Mesenchymal stem cell of adipose (primary cell): ENCODE measurements around a stretch of chr5.

DNA sequence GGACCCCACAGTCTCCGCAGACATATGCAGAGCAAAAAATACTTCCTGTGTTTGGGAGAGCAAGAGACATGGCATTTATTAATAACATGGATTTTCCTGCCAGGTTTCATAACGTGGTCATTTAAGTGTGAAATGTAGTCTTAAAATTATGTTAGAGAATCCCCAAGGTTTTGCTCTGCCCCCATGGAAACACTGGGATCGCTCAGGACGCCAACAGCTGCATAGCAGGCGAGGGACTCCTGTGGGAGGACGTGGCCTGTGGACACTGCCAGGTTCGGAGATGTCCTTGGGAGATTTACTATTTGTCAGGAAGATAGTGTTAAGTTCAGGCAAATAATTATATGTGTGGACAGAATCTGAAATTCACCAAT, 929 bp downstream of the BTNL9 start:
- CAGE, long polyA plus RNA = no peak

DNA sequence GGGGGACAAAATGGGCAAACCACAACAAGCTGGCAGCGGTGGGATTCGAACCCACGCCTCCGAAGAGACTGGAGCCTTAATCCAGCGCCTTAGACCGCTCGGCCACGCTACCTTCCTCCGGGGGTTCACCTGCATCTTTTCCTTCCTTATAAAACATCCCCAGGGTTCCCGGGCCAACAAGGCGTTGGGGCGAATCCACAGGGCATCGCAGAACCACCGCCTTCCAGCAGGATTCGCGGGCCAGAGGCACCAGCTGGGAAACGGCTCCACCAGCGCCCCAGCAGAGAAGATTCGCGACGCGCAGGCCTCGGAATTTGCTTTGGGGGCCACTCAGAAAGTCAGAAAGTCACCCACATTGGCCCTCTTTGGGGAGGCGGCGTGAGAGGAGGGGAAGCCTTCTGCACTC, 26.6 kb downstream of the OR2V2 start:
- CAGE, long polyA plus RNA = no peak

DNA sequence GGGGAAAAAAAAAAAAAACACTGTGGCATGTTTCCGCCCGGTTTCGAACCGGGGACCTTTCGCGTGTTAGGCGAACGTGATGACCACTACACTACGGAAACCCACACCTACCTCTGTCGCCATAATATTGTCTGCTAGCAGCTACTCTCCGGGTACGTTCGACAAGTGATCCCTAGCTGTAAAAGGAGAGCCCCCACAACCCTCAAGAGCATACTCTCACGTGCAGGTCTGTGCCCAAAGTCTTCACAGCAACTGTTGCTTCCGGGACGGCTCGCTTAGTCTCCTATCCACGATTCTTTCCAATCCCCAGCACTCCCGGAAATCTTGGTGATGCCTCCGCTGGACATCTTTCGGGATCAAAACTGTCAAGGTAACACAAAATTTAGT, 16.6 kb downstream of the TRIM7 start:
- CAGE, long polyA plus RNA = no peak

DNA sequence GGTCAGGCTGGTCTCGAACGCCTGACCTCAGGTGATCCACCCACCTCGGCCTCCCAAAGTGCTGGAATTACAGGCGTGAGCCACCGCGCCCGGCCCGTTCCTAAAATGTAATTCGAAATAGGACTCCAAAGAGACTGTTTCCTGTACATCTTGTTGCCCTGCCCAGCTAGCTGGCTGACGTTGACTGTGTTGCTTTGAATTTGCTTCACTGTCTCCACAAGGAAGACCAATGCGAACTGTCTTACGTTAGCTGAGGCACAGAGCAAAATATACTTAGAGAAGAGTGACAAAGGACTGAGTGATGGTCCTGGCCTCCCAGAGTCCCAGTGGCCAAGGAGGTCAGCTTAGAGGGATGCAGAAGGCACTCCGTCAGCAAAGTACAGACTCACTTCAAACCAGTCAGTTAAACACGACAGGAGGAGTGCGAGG, 6.9 kb upstream of the TRIM41 start:
- CAGE, long polyA plus RNA = no peak

GRCh38 chr5:181223417-181224414, 635 bp downstream of the TRIM41 start:
- CAGE, long polyA plus RNA = no peak

DNA sequence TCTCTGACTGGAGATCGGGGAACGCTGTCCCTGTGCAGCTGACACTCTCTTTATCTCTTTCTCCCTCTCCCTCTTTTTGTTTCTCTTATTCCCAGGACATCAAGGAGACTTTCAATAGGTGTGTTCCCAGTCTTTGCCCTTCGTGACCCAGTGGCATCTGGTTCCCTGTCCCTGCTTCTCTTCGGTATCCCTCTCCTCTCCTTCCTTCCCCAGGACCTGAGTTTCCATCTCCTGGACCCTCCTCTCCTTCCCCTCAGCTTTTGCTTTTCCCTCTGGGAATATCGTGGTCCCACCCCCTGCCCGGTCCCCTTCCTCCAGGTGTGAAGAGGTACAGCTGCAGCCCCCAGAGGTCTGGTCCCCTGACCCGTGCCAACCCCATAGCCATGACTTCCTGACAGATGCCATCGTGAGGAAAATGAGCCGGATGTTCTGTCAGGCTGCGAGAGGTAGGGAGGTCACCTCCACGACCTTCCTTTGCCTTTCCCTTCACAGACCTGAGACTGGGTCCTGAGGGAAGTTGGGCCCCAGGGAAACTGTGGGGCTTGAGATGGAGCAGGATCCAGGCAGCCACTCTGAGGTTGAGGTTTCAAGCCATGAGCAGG, 10.3 kb downstream of the RACK1 start:
- CAGE, long polyA plus RNA = no peak

DNA sequence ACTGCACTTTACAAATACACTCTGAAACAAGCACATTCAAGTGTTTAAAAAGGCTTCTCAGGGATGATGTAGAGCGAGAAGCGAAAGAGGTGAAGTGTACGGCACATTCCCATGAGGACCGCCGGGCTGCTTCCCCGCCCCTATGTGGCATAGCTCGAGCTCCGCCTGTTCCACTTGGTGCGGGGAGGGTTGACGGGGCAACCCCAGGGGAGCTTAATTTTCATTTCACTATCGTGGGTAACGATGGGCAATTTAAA, 288 bp upstream of the RACK1 start:
- CAGE, long polyA plus RNA = no peak

DNA sequence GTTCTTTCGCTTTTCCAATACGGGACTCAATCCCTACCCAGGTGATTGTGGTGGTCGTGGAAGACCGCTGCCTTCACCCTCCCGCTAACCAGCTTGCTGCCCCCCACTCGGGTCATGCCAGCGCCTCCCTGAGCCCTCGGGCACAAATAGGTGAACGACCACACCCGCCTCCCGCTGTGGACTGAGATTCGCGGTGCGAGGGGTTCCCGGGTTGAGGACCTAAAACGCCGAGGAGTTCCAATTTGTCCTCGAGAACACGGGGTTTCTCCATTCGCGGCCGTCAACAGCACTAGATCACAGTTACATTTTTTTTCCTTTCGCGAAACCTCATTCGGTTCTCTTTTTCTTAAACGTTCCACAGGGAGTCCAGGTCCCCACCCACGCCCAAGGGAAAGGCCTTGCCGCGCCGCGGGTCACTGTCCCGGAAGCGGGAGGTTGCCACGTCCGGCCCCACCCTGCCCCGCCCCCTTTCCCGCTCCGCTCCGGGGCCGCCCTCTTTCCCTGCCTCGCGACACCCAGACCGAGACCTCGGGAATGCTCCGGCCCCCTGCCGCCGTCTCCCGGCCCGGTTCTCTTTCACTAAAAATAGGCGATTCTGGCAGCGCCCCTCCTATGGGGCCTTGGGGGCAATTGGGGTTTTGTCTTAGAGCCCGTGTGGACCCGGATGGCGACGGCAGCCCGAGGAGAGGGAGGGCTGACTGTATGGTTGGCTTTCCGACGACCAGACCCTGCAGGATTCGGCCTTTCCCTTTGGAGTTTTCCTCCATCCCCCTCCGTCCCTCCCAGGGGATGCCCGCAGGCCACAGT, 2.5 kb upstream of the RACK1 start:
- CAGE, long polyA plus RNA = no peak